Amniotic epithelial cell (primary cell): Measurements from ENCODE around the genes HEPACAM, ACRV1 and DDX25.

DNA sequence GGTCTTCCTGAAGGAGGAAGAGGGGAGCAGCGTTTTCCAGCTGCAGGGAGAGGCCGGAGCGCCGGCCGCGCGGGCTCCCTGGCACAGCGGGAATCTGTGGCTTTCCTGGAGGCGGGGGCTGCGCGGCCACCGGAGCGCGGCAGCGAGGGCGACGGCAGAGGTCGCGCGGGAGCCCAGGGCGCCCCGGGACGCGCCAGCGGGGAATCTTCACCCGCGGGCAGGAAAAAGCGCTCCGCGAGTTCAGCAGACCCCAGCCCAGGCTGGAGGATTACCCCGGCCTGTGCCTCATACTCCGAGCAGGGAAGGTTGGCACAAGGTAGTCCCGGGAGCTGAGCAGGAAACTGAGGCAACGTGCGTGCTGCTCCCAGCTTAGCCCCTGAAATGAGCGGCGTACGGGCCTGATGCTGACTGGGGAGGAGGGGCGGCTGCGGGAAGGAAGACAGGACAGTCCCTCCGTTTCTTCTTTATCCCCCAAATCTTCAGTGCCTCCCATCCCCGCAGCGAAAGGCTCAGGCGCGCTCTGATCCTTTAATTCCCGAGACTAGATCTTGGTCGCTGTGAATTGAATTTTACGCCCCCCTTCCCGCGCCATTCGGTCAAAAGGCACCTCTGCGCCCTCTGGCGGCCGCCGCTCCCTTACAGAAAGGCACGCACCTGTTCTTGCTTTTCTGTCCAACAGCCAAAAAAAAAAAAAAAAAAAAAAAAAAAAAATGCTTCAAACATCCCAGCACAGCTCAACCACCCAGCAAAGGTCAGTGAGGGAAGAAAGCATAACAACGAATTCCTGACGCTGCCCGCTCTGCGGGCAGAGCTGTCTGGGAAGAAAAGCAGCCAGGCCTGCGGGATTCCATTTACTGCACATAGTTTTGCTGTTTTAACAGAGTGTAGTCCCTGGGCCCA is 873 bp upstream of the ESAM start:
- RRBS = 1% methylated on average over 27 of the region's 61 CpGs

GRCh38 chr11:124881964-124882931 is 15.4 kb downstream of the ROBO4 start:
- RRBS = no CpG with 5 or more reads among the region's 11 CpGs

DNA sequence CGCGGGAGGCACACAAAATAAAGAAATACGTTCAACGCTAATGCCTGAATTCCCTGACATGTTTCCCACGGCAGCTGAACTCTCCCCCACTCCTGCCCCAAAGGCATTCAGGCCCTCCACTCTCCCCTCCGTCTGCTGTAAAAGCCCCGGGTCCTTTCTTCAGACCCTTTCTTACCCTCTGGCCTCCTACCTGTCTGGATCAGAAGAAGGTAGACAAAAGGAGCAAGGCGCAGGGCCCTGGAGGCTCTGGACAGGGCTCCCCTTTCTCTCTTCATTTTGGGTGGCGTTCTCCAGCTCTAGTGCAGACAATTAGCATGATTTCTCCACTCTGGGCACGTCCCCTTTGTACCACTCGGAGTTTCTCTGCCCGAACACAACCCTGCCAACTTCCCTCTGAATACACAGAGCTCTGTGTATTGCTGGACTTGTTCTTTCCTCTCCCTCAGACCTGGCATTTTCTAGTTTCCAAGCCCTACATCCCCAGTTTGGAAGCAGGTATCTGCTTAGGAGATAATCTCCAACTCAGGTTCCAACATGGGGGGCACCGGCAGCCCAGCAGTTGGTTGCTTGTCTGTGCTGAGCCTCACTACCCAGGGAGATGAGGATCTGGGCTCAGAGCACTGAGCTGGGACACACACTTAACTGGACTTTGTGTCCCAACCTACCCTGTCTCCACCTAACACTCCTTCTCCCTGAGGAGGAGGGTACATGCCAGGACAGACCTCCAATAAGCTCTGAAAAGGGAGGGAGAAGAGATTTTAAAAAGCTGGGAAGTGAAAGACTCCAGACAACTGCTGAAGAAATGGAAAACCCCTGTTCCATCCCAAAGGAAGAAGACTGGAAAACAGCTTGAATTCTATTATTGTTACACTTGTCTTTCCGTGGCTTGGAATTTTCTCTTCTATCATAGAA is at the start of gene HEPACAM:
TSS of gene HEPACAM (minus strand) at position 316 of the 912 bp plus-strand sequence.
- RRBS = no CpG with 5 or more reads among the region's 14 CpGs

GRCh38 chr11:125070647-125071283 is 7.7 kb downstream of the SLC37A2 start:
- RRBS = no CpG with 5 or more reads among the region's 8 CpGs

GRCh38 chr11:125165082-125166254 is 917 bp downstream of the PKNOX2 start:
- RRBS = 2% methylated on average over 48 of the region's 112 CpGs

DNA sequence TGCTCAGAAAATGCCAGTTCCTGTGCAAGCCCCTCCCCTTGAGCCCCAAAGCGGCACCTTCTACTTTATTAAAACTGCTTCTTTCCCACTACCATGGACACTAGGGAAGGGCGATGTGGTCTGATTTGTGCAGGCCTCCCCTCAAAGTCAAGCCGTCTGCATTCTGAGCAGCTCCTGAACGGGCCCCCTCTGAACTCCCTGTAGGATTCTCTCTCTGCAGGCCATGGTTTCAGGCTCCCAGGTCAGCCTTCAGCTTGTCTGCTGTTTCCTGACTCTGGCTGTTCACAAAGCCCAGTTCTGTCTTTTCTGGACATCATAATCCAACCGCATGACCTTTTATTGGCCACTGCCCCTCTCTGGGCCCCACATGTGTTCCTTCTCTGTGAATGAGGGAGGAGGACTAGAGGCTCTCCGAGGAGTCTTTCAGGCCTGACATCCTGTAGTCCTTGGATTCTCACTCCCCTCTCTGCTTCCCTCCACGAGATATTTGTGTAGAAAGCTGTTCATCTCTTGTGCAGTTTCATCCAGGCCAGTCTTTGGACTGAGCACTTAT is 161.0 kb downstream of the FEZ1 start:
- RRBS = no CpG with 5 or more reads among the region's 7 CpGs

- RRBS = no CpG with 5 or more reads among the region's 14 CpGs
Observed at GRCh38 chr11:125343700-125344103, 152.4 kb downstream of the FEZ1 start.

DNA sequence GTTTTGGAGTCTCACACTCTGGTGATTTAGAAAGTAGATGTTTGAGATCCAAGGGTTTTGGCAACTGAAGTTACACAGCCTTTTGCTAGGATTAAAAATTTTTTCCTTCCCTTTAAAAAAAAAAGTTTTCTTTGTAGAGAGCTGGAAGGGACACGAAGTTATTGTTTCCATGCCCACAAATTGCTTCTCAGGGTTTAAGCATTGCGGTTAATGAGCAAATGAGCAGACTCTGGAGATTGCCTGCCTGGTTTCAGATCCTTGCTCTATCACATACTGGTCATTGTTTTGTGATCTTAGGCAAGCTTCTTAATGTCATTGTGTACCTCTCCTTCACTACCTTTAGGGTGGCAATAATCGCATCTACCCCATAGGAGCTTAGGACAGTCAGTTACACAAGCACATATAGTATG is 1.9 kb downstream of the CHEK1 start:
- RRBS = no CpG with 5 or more reads among the region's 3 CpGs

DNA sequence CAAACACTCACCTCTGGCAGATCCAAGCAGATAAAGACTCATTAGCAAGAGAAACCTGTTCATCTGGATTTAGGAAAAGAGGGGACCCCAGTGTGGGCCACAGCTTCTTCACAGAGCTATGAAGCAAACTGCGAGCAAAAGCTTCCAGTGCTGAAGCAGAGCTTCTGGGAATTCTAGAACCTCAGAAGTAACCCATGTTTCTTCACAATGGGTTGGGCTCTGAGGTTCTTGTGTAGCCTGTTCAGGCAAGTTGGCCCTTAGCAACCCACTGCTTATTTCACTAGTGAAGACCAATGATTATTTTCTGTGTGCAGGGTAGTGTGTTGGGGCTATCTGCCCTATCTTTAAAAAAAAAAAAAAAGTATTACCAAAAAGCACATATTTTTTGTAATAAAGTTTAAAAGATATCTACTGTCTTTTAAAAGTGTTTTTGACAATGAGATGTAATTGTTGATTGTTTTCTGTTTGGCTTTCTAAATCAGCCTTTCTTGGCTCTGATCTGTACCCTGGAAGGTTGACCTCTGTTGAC is at the start of gene ACRV1:
TSS of gene ACRV1 (minus strand) at position 130 of the 529 bp plus-strand sequence.
- RRBS = no CpG with 5 or more reads among the region's 1 CpG

GRCh38 chr11:125893756-125894373 is 6.4 kb downstream of the HYLS1 start:
- RRBS = no CpG with 5 or more reads among the region's 7 CpGs

GRCh38 chr11:125895013-125895715 is 7.7 kb downstream of the HYLS1 start:
- RRBS = no CpG with 5 or more reads among the region's 12 CpGs

- RRBS = 0% methylated on average over 2 of the region's 87 CpGs
Observed at GRCh38 chr11:125903891-125904937, at the start of gene DDX25. Gene DDX25, plus strand, starts transcription at chr11:125904508.

DNA sequence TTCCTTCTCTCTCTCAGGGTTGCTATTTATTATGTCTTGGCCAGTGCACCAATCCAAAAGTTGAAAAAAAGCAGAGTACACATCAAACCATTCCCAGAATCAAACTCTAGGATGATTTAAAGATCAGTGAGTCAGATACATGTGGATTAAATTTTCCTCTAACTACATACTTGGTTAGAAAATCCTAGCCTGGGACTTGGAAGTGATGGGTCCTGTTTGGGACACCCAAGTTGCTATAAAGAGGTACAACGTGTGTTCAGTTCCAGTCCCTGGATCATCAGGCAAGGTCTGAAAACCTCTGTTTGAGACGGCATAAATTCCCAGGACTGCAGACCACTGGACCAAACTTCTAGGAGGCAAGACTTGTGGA is 60.3 kb upstream of the CDON start:
- RRBS = no CpG with 5 or more reads among the region's 2 CpGs

DNA sequence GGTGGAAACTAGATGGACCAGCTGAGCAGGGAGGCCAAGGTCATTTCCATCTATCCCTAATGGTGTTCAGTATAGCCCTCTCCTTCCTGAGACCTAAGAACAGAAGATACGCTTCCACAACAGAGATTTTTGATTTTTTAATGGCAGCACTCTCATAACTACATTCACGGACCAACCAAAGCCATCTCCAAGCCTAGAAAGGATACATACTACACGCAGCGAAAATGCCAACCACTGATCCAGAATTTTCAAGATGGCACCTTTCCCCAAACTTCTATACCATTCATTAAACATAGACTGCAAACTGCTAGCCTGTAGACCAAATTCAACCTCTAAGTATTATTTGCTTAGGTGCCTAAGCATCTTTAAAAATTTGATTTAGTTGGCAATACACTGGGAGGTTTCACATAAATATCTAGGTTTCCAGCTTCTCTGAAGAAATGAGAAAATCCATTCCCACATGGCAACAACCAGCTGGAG is 9.1 kb downstream of the RPUSD4 start:
- RRBS = no CpG with 5 or more reads among the region's 4 CpGs

DNA sequence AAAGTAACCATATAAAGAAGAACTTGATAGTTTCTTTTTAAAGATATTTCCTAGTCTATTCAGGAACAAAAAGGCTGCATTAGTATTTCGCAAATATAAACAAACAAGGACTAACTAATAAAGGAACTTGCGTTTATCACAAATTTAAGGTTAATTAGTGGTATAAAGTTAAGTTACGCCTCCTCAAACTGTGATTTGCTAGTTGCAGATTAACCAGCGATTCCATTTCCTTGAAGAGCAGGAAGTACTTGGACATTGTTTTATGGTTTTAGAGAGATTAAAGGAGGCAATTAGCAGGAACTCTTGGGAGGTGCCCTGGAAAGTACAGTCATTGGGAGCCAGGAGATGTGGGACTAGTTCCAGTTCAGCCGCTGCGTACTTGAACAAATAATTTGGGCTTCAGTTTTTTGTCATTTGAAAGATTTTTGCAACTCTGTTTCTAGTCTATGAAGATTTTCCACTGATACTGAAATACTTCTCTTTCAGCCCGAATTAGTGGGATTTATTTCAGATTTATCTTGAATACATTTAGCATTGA is 3.2 kb downstream of the FAM118B start:
- RRBS = no CpG with 5 or more reads among the region's 7 CpGs

DNA sequence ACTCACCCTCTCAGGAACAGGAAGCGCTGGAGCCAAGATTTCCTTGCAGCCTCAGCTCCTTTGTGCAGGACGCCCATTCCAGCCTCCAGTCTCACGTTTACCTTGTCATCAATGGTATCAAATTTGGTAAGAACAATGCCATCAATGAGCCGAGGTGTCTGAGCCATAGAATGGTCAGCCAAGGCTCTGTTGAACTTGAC is 4.7 kb downstream of the SRPRA start:
- RRBS = no CpG with 5 or more reads among the region's 4 CpGs

- RRBS = no CpG with 5 or more reads among the region's 11 CpGs
Observed at GRCh38 chr11:126267460-126268136, 1.1 kb downstream of the SRPRA start.

DNA sequence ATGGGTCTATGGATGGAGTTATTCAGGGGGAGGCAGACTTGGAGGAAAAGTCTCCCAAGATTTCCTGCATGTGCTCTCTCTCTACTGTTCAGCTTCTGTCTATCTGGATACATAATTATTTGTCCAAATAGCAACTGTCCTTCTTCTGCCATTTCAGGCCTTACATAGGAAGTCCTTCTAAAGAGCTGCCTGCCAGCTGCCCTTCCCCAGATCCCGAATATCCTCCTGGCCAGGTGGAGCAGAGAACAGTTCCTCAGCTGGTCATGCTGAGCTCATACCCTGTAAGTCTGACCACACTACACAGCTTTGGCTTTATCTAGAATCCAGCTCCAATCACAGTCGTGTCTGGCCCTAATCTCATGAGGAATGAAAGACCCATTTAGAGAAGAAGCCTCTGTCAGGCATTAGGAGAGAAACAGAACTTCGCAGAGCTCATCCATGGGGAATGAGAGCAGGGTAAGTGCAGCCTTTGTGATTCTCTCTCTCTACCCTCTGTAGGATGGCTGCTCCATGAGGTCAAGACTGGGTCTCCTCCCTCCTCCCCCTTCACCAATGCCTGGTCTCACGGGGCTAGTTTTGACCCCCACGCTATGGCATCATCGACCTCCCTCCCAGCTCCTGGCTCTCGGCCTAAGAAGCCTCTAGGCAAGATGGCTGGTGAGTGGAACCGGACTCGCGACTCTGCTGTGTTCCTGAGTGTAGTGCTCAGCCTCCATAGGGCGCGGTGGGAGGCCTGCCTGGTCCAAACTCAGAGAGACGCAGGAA is 7.6 kb downstream of the TIRAP start:
- RRBS = no CpG with 5 or more reads among the region's 13 CpGs

DNA sequence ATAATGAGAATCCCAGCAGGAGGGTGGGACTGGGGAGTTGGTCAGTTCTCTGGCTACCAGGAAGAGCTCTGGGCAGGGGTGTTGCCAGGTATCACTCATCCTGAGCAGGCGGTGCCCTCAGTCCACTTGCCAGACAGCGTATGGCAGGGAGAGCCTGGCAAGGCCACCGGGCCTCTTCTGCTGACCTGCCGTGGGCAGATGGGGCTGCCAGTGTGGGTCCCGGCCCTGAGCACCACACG is 22.2 kb downstream of the DCPS start:
- RRBS = 97% methylated on average over 3 of the region's 6 CpGs

DNA sequence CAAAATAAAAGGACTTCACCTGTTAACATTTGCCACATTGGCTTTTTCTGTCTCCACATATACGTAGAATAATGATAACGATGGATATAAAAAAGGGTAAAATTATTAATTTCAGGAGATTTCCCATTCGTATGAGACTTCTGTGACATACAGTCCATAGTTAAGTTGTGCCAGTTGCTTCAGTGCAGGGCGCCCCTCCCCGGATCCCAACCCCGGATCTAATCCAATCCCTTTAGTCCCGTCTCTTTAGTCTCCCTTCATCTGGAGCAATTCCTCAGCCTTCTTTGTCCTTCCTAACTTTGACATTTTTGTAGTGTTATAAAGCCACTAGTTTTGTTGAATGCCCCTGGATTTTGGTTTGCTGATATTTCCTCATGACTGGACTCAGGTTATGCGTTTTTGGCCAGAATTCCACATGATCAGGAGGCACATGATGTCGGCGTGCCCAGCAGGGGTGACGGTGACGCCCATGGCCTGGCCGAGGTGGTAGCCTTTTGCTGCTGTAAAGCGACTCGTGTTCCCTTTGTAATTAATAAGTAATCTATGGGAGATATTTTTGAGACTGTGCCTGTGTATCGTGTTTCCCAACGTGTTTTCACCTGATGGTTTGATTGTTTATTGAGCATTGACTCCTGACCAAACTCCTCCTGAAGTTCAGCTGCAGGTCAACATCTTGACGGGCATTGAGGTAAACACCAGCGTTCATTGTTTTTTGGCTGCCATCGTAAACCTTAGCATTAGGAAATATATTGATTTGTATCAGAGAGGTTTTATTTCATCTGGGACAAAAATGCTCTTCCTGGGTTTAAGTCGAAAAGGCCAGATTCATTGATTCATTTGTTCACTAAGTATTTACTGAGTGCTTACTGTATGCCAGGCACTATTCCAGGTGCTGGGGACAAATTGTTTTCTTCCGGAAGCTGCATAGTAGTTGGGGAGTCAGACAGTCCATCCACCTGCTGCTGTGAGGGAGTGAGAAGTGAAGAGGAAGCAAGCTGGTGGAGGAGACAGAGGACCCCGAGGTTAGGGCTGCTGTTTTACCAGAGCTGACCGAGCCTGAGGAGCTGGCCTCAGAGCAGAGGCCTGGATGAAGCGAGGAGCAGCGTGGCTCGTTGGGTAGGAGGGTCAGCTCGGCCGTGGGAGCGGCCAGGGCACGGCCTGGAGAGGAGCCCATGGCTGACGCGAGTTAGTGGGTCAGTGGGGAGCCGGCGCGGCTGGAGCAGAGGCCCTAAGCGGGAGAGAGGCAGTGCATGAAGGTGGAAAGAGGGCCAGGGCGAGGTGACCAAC is 23.5 kb downstream of the DCPS start:
- RRBS = 77% methylated on average over 3 of the region's 38 CpGs